SJCRH30 (cell line): Measurements from ENCODE around the gene SLC7A11.

DNA sequence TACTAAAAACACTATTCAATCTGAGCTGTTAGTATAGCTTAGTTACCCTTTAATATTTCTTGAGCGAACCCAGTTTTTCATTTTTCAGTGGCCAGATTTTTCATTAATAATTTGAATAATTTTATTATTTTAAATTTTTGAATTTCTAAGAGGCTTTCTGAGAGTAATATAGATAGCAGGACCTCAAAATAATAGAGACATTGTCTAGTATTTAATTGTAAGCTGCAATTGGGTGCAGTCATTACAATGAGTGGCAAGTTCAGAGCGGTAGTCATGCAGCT, 1072.0 kb upstream of the PCDH10 start:
- RAMPAGE, long total RNA, result no peak

GRCh38 chr4:132818042-132818578, 331.0 kb upstream of the PCDH10 start:
- RAMPAGE, long total RNA, result no peak

DNA sequence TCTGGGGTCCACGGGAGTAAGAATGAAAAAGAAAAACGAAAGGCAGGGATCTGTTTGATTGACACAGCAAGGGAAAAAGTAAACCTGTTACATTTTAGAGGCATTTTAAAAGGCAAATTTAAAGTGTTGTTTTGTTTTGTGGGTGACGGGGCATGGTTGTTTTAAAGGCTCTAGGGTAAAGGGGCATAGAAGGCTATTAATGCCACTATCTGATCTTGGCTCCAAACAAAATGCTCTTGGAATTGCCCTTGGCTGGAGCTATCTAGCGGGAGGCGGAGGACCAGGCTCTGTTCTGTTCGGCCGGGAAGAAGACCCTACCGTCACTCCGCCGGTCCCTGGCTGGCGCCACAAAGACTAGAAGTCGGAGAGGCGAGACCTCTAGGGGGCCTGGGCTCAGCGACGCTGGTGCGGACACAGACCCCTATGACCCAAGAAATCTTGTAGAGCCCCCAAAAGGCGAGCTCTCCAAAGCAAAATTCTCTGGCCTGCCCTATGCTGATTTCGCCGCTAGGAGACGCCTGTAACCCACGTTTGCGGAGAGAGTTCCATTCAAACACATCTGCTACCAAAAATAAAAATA, 2.7 kb upstream of the PCDH10 start:
- RAMPAGE, long total RNA, result no peak

GRCh38 chr4:133578830-133579144, 429.7 kb downstream of the PCDH10 start:
- RAMPAGE, long total RNA, result no peak

- RAMPAGE, long total RNA, result no peak
Measured at GRCh38 chr4:136921329-136921753, 611.0 kb downstream of the PCDH18 start.

DNA sequence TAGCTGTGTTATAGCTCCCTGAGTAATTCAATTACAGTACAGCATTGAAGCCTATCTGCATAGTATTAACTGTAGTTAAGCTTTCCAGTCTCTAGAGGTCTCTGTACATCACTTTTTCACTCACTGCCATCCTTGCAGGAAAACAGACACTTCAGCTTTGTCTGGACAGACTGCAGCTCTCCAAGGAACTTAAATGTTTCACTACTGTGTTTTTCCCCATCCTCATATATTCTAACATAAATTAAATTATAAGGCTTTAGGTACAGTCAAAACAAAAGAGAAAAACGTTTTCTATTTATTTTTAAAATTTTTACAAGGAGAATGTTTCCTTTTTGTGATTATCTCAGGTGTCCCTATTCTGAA, 407.9 kb downstream of the PCDH18 start:
- RAMPAGE, long total RNA, result no peak

DNA sequence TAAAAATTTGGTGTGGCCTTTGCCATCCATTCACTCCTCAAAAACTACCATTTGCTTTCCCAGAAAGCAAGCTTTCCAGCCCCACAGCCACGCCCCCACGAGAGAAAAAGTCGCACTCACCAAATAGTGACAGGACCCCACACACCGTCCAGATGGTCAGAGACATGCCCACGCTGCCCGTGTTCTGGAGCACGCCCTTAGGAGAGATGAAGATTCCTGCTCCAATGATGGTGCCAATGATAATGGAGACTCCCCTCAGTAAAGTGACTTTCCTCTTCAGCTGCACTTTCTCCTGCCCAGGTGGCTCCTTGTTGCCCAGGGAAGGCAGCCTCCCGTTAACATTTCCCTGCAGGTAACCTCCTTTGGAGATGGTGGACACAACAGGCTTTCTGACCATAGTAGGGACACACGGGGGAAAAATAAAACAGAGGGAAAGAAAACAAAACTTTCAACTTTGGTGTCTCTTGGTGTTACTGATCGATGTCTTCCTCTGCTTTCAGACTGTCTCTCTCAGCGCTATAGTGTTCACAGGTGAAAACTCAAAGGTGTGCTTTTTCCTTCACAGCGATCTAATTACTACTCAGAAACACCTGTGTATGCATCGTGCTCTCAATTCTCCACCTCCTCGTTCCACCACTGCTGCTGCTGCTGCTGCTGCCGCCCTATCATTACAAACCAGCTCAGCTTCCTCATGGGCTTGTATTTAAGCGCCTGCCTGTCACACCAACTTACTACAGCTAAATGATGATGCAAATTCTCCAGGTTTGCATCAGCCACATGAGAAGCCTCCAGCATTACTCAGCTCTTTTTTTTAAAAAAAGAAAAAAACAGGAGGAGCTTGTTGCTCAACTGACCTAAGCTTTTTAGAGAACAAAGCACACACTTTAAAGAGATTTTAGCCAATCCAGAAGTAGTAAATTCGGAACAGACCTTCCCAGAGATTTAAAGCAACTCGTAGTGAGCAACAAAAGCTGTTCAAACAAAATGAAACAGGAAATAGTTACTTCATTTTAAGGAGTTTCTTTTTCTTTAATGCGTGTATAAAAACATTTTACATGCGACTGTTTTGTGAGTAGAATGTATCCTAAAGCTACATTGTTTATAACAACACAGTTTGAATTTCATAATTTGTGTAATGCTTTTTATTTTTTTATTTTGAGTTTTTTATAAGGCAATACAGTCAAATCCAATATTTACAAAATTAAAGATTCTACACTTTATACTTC, at the start of gene SLC7A11:
Gene SLC7A11, minus strand, starts transcription at position 677 of the 1,226 bp plus-strand sequence.
- RAMPAGE, long total RNA, result no peak

DNA sequence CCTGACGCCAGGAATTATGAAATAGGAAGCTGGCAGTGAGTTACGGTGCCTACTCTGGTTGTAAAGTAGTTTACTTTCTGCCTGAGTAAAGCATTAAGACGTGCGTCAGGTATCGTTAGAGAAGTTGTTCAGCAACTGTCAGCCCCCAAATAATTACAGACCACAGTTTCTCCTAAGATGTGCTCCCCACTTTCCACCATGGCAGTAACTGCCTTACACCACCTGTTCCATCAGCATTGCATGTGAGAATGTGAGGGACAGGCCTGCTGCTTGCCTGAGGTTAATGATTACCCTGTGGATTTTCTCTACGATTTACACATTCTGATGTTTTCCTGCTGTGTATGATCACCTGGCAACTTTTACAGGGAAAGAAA, 92.3 kb upstream of the SLC7A11 start:
- RAMPAGE, long total RNA, result no peak

- RAMPAGE, long total RNA, result no peak
Measured at GRCh38 chr4:138682812-138683351, 332.7 kb upstream of the NOCT start.

GRCh38 chr4:139007805-139008077, 7.8 kb upstream of the NOCT start:
- RAMPAGE, long total RNA, result no peak

DNA sequence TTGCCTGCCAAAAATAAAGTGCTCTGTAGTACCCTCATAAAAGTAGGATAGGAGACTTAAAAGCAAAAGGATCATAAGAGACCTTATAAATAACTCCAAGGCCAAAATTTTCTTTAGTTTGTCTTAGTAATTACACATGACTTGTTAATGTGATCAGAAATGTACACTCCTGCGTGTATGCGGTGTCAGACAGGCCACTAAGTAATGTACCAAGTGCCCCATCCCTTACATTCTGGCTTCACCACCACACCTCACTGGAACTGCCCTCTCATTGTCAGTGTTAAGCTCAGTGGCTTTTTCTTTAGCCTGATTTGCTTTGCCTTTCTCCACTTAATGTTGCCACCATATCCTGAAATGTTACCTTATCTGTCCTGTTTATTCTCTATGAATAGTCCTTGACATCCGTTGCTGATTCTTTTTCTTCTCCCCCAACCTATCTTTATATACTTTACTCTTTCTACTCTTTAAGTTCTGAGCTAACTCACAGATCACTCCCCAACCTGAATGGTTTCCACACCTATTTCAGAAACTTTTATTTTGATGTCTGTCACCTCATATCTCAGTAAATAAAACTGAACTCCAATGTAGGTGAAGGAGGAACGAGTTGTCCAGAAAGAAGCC, 38.9 kb downstream of the NOCT start:
- RAMPAGE, long total RNA, result no peak

DNA sequence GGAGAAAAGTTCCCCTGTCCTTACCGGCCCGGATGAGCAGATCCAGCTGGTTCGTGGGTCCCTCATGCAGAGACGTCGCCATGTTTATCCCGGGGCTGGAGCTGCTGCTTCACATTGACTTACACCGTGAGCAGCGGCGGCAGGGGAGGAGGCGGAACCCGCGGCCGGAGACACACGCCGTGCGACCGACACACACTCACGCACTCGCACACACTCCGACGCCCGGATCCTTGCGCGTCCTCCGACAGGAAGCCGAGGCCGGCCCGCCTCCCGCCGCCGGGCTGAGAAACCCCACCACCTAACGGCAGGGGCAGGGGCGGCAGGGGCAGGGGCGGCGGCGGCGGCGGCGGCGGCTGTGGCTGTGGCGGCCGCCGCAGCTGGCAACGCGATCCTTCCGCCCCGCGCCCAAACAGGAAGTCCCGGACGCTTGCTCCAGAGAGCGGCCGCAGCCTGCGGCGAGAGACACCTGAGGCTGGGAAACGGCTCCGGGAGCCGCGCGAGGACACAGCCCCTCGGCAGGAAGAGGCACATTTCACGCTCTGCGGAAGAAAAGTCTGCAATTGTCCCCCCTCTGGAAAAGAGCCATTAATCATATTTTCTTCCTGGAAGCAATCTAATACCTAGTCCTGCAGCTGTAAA, 68.6 kb downstream of the NOCT start:
- RAMPAGE, long total RNA, result no peak

DNA sequence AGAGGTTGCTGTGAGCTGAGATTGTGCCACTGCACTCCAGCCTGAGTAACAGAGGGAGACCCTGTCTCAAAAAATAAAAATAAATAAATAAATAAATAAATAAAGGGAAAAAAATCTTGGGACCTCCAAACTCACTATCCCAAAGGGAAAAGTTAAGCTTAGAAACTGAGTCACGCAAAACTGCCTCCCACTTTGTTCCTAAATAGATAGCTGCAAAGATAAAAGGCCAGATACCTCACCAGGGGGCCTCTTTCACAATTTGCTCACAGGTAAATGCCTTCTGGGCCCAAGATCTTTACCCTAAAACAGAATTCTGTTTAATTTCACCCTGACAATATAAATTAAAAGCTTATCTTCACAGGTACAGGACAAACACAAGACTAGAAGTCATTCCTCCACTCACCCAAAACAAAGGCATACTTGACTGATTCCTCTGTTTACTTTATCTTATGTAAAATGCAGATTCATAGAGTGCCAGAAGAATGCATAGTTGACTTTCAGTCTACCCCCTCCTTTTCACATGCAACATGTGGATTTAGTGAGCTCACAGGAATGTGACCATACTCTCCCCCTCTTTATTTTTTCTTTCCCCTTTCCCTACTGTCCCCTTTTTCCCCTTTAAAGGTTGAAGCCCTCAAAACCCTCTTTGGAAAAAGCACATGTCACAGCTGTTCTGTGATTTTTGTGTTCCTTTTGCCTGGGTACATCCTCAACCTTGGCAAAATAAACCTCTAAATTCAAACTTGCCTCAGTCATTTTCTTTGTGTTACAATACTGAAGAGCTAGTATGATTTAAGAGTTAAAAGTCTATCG, 23.4 kb downstream of the ELF2 start:
- RAMPAGE, long total RNA, result no peak

GRCh38 chr4:139361613-139362081, 59.4 kb upstream of the NDUFC1 start:
- RAMPAGE, long total RNA, result no peak

GRCh38 chr4:139559665-139560294, 3.8 kb upstream of the SETD7 start:
- RAMPAGE, long total RNA, result no peak

GRCh38 chr4:139934078-139934786, 219.8 kb downstream of the MAML3 start:
- RAMPAGE, long total RNA, result no peak

GRCh38 chr4:140049893-140050347, 104.1 kb downstream of the MAML3 start:
- RAMPAGE, long total RNA, result no peak

DNA sequence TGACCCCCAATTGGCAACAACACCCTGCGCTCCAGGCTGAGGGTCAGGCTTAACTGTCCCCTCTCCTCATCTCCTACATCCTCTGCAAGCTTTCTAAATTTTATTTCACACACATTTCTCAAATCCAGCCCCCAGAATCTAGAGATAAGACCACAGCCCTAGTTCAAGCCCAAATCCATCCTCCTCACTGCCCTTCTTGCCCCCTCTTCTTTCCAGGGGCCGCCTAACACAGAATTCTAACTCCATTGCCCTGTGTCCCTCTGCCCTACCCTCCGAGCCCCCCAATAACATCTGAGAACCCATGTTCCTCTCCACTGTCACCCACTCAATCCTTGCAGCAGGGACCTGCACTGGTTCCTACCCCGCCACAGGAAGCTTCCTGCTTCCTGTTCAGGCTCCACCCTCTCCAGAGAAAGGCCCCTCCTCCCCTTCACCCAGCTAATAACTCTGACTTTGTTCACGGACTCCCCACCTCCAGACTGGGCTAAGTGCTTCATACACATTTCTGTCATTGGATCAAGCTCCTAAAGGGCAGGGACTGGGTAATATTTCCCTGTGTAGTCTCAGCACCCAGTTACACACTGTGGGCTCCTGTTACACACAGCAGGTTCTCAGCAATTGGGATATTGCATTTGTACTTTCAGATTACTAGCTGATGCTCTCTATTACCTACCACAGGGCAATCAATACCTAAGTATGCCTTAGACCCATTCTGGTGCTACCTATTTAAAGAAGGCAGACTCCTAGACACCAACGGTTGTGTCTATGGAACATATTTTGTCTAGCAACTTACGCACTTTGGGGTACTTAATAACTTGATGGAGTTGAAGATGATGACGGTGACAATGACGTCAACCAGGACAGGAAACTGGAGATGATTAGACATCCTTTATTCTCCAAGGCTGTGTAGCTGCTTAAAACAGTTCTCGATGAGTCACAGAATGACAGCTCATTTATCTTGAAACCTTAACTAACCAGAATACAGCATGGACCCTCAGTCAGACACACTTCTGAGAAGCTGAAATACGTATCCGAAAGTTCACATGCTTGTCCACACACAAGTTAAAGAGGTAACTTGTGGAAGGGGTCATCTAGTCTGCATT, 58.2 kb downstream of the MAML3 start:
- RAMPAGE, long total RNA, result no peak

GRCh38 chr4:140124107-140124580, 29.8 kb downstream of the MAML3 start:
- RAMPAGE, long total RNA, result no peak

GRCh38 chr4:140162933-140163566, 9.1 kb upstream of the MAML3 start:
- RAMPAGE, long total RNA, result no peak